Upper lobe of left lung (tissue), 5 donors: Measurements from ENCODE around the gene CCN6.

DNA sequence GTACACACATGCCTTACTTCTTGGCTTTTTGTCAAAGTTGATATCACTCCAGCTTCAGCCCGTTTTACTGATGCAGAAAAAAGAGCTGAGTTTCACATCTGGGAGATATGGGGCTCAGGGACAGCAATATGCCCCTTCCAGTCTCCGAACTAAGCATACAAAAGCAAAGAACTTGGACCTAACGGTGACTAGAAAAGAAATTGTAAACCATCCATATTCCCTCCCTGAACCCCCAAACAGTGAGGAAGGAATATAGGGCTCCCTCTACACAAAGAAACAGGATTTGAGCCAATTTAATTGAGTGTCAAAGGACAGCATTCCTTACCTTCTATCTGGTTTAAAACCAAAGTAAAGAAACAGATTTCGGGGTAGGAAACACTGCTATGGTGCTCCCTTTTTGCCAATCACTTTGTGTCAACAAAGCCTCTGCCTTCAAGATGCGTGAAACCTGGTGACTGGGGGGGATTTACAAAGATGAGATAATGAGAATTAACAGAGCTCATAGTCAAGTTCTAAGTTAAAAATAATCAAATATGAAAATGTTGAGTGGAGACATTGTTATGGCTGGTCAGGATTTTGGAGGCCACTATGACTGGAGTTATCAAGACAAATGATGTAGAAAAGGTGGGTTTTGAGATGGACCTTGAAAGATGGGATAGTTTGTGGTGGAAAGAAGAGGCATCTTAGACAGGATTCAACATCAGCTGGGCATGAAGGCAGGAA is 45.5 kb upstream of the REV3L start:
- PRO-cap, 2 experiments: no peak in any of the 2 experiments
- RAMPAGE, long total RNA, 4 experiments: no peak in any of the 4 experiments

GRCh38 chr6:111626033-111626427 is 20.4 kb upstream of the TRAF3IP2 start:
- PRO-cap, 2 experiments: no peak in any of the 2 experiments
- RAMPAGE, long total RNA, 4 experiments: no peak in any of the 4 experiments

DNA sequence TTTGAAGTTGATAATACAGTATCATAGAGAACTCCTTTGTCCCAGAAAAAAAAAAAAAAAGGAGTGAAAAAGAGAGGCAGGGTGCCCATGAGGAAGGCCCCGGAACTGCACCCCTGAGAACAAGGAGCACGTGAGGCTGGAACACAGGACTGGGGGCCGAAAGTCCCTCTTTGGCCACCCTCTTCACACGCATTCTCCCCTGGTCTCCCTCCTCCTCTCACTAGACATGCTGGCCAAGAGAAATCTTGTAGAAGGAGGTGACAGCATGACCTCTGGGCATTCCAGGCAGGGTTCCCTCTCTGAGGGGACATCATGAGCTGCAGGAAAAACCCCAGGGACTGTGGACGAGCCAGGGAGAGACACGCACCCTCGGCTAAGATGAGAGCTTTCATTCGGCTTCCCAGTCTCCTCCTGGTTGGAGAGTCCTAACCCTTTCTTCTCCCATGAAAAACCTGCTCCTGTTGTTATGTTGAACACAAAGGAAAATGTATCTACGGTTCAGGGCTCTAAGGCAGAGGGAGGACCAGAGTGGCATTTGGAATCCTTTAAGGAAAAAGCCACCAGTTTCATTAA is 62.9 kb upstream of the TRAF3IP2 start:
- PRO-cap, 2 experiments: peak in 1 of 2 experiments; most common plus-strand start position 337 of the sequence (in 1)
- RAMPAGE, long total RNA, 4 experiments: no peak in any of the 4 experiments

- PRO-cap, 2 experiments: no peak in any of the 2 experiments
- RAMPAGE, long total RNA, 4 experiments: no peak in any of the 4 experiments
Measured at GRCh38 chr6:111754234-111754806, 118.9 kb downstream of the FYN start.

DNA sequence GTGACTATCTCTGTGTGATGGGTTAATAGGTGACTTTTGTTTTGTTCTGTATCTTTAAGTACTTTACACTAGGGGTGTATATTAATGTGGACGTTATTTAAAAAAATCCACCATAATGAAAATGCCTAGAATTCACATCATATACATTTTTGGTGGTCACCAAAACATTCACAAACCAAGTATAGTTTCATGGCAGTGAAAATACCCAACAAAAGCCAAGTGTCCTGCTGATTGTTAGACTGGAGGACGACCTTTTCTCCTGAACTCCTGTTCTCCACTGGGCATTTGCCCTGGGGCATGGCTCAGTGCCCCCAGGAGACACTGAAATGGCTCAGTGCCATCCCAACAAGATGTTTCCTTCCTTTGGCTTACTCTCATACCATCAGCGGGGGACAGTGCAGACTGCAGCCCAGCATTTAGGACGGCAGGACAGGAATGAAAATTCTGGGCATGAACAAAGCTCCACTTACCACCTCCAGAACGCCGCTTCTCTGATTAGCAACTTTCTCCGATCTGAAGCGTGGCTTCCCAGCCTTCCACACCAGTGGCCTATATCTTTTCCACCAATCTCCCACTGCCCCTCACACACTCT is 114.8 kb downstream of the FYN start:
- PRO-cap, 2 experiments: no peak in any of the 2 experiments
- RAMPAGE, long total RNA, 4 experiments: no peak in any of the 4 experiments

DNA sequence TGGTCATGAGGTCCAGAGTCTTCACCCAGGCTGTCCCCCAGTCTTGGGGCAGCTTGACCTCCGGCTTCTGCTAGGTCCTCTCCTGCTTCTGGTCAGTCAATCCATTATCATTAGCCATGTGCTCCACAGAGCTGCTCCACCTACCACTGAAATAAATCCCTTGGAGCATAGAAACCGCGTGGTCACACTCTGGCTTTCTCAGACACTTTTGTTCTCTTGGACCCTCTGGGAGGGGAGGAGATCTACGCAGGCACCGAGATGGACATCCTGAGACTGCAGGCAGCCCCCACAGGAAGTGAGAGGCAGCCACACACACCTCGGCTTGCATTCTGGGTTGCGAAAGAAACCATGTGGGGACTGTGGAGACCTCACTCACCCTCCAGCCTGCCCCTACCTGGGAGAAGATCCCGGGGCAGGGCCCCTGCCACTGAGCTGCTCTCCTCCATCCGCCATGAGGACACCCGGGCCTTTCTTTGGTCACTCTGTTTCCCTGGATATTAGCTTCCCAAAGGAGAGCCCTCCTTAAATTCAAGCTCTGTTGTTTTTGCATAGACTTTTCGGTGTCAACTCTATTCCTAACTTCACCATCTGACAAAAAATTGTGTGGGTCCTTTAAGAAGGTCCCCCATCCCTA is 79.5 kb downstream of the FYN start:
- PRO-cap, 2 experiments: no peak in any of the 2 experiments
- RAMPAGE, long total RNA, 4 experiments: no peak in any of the 4 experiments

- PRO-cap, 2 experiments: no peak in any of the 2 experiments
- RAMPAGE, long total RNA, 4 experiments: no peak in any of the 4 experiments
Measured at GRCh38 chr6:111808418-111808839, 64.8 kb downstream of the FYN start.

DNA sequence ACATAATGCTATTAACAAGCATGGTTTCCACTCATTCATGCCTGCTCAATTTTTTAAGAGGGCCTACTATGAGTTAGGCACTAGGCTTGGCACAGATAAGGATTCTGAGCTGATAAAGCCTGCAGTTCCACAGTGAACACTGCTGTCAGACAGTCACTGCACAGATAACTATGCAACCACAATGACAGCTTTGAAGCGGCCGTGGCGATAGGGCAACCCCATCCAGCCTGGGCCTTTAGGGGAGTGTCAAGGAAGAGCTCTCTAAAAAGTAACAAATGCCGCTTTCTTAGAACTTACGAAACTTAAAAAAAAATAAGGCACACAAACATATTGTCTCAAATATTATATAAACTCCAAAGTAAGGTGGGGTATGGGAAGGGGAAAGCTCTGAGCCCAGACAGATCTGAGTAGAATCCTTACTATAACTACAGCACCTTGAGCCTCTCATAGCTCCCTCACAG is 29.6 kb downstream of the FYN start:
- PRO-cap, 2 experiments: no peak in any of the 2 experiments
- RAMPAGE, long total RNA, 4 experiments: no peak in any of the 4 experiments

- PRO-cap, 2 experiments: no peak in any of the 2 experiments
- RAMPAGE, long total RNA, 4 experiments: no peak in any of the 4 experiments
Measured at GRCh38 chr6:111862438-111863359, 10.6 kb downstream of the FYN start.

DNA sequence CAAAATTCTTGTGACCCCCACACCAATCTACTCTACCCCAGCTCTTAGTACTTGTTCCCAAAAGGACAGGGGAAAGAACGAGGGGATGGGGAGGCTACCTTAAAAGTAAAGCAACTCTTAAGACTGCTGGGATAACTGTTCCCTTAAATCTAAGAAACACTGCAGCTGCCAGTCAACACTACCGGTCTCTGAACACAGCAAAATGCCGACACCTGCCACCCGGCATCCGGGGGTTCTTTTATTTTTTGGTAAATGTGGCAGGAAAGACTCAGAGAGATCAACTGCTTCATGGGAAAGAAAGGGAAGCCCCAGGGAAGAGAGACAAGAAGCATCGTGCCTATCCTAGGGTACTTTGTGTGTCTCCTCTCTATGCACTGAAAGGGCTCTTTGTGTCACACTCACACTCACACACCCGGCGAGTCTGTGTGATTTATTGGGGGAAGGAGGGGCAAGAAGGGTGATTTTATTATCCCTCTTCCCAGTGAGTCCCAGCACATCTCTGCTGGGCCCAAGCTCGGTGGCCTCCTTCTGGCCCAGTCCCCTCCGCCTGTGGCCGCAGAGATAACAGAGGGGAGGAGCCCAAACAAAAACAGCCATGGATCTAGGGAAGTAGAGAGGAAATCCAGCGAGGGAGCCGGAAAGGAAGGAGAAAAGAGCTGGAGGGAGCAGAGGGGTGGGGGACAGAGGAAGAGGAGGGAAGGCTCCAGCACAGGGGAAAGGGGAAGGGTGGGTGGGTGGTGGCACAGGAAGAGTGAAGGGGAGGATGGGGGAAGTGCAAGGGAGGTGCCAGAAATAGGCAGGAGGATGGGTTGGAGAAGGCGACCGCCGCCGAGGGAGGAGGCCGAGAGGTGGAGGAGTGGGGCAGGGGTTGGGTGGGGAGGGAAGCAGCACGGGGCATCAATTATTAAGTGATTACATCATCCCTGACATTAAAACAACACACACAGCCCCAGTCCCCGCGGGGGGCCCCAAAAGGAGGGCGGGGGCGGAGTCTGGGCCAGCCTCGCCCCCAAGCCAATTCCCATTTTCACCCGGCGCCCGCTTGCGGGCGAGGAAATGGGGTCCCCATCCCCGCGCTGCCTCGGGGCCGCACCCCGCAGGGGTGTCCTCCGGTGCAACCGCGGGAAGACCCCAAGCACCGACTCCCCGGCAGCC is 1.2 kb downstream of the FYN start:
- PRO-cap, 2 experiments: peak in 1 of 2 experiments; most common plus-strand start position 1,034 of the sequence (in 1)
- RAMPAGE, long total RNA, 4 experiments: no peak in any of the 4 experiments

- PRO-cap, 2 experiments: no peak in any of the 2 experiments
- RAMPAGE, long total RNA, 4 experiments: no peak in any of the 4 experiments
Measured at GRCh38 chr6:111989761-111990232, 64.1 kb upstream of the CCN6 start.

- PRO-cap, 2 experiments: no peak in any of the 2 experiments
- RAMPAGE, long total RNA, 4 experiments: no peak in any of the 4 experiments
Measured at GRCh38 chr6:111990266-111990673, 63.6 kb upstream of the CCN6 start.

- PRO-cap, 2 experiments: no peak in any of the 2 experiments
- RAMPAGE, long total RNA, 4 experiments: no peak in any of the 4 experiments
Measured at GRCh38 chr6:112054022-112054632, at the start of gene CCN6. CCN6 (plus strand) TSS chr6:112054104.

- PRO-cap, 2 experiments: no peak in any of the 2 experiments
- RAMPAGE, long total RNA, 4 experiments: start-site peak on the minus strand in 1 of 4 experiments, at chr6:112181195-112181276 at its widest, 17 reads per replicate
Measured at GRCh38 chr6:112181122-112181401, 73.3 kb downstream of the LAMA4 start.

DNA sequence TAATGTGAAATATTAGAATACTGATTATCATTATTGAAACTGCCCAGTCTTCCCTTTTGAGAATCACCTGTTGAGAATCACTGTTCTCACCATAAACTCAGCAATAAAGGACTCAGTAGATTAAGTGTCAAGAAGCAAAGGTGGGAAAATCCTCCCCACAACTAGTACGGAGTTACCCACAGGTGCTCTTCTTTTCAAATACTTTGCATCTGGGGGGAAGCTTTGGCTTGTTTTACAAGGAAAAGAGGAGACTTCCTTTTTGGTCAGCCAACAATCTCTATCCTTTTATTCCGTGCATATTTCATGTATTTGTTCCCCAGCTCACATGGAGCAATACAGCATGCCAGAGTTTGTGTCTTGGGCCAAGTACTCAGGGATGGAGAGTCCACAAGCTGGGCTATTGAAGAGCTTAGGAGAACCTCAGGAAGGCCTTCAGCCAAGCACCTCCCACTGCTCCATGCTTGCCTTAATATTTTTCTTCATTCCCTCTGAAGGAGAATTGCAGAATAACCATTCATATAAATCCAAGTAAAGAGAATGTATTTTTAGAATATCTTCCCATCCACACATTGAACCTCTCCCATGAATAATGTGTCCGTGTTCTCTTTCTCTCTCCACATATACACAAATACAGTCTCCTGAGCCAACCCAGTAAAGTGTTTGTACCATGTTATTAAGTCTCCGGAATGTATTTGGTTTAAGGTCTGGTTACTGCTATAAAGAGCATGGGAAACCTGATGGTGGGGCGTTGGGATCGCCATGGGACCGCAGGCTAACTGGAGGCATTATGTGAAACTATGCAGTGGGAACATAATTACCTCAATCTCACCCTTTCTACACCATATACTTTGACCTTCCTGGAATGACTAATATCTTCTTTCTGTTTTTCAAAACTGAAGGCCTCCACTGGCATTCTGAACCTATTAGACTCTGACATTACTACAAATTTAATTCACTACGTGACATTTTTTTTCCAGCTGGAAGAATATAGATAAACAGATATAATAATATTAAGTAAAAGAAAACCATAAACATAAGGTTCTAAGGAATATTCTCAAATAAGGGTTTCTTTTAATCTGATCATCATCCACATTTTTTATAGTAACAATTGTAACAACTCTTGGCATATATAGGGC is 3.0 kb downstream of the LAMA4 start:
- PRO-cap, 2 experiments: no peak in any of the 2 experiments
- RAMPAGE, long total RNA, 4 experiments: no peak in any of the 4 experiments

DNA sequence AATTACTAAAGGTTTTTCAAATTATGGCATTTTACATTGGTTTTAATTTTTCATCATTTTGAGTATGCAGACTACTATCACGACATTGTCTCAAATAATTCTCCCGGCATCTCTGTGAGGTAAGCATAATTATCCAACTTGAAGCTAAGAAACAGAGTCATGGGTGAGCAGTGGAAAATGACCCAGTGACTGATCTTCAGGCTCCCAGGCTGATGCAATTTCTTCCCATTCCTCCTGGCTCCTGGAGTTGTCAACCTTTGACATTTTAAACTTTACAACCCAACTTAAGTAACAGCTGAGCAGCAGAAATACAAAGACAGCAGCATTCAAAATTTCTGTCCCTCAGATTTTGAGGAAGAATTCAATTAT is 13.6 kb upstream of the LAMA4 start:
- PRO-cap, 2 experiments: no peak in any of the 2 experiments
- RAMPAGE, long total RNA, 4 experiments: no peak in any of the 4 experiments

GRCh38 chr6:113649639-113650550 is 207.2 kb upstream of the MARCKS start:
- PRO-cap, 2 experiments: no peak in any of the 2 experiments
- RAMPAGE, long total RNA, 4 experiments: start-site peak on the minus strand in 1 of 4 experiments, at chr6:113649896-113649905 at its widest, 8 reads per replicate

DNA sequence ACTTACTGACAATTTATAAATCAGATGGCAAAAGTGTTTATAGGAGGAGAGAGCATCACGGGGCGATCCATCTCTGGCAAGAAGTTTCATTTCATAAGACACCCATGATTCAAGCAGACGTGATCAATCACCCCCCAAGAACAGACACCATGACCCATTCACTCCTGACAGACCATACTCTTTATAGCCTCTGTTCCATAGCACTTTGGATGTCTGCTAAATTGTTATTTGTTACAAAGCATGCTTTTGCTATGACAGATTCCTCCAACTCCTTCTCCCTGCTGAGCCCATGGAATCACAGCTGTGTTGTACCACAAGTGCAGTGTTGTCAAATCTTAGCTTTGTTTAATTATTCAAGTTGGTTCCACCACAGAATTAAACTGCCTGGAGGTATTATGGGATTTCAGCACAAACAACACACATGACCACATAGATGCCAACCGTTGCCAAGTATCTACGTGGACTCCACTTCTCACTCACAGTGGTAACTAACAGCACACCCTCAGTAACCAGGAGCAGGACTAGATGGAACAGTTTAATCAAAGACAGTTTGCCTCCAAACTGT is 32.8 kb upstream of the MARCKS start:
- PRO-cap, 2 experiments: no peak in any of the 2 experiments
- RAMPAGE, long total RNA, 4 experiments: no peak in any of the 4 experiments

DNA sequence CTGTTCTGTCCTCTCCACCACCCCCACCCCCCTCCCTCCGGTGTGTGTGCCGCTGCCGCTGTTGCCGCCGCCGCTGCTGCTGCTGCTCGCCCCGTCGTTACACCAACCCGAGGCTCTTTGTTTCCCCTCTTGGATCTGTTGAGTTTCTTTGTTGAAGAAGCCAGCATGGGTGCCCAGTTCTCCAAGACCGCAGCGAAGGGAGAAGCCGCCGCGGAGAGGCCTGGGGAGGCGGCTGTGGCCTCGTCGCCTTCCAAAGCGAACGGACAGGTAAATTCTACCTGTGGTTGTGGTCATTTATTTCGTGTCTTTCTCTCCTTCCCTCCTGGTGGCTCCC is 403 bp downstream of the MARCKS start:
- PRO-cap, 2 experiments: no peak in any of the 2 experiments
- RAMPAGE, long total RNA, 4 experiments: no peak in any of the 4 experiments

GRCh38 chr6:113944087-113944477 is 26.9 kb downstream of the HDAC2 start:
- PRO-cap, 2 experiments: no peak in any of the 2 experiments
- RAMPAGE, long total RNA, 4 experiments: start-site peak on the minus strand in 1 of 4 experiments, at chr6:113944346-113944354 at its widest, 29 reads per replicate